ENCODE measurements around a stretch of chr10.

DNA sequence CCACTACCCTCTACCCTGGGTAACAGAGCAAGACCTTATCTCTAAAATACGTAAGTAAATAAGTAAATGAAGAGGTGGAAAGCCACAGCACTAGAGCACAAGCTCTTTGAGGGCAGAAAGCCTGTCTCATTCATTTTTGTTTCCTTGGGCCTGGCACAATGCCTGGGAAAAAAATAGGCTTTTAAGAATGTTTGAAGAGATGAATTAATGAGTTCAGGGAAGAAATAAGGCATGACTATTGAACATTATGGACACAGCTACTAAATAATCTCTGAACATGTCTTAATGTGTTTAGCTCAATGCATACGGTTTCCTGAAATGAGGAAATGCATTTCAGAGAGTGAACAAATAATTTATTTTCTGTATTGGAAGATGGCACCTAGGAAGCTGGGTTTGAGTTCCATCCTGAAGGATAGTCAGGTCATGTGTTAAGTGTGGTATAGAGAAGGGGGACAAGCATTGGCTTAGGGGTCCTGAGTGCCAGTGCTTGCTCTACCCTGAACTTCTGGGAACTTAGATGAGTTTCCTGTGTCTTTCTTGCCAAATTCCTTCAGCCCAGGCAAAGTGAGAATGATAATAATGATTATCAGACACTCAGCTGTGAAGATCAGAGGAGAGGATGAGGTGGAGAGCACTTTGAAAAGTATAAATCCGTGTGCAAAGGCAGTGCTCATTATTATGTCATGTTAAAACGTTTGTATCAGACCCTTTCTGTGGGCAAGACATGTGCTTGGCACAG is 411.7 kb downstream of the LRMDA start:
- PRO-cap: no peak

DNA sequence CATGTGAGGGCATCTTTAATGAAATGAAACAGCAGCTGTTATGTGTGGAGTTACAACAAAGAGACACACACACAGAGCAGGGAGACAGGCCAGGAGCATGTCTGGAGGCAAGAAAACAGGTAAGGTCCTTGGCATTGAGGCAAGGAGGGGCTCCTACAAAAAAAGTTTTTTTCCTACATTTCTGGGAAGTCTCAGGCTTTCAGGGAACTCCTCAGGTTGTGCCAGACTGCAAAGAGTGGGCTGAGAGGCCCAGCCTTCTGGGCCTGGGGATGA is 571.1 kb downstream of the LRMDA start:
- PRO-cap: no peak

- PRO-cap: no peak
Observed at GRCh38 chr10:76024567-76025261, 593.3 kb downstream of the LRMDA start.

DNA sequence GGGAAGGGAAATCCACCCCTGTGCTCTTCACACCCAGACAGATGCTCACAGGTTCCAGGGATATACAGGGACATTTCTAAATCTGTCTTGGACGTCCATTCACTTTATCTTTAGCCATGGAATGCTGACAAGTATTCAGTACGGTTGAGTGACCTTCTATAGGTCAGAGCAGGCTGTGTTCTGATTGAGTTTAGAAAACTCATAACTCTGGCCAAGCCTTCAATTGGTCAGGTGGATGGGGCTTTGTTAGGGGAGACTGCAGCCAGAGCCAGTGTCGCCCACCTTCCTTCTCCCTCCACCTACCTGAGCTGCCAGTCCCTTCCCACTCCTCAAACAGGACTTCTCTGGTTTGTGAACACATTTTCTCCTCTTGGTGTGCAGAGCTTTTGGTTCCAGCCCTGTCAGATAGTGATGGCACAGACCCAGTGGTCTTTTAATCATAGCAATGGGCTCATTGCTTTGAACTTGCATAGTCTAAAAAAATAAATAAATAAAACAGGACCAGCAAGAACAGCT is 1005.3 kb downstream of the LRMDA start:
- PRO-cap: no peak

DNA sequence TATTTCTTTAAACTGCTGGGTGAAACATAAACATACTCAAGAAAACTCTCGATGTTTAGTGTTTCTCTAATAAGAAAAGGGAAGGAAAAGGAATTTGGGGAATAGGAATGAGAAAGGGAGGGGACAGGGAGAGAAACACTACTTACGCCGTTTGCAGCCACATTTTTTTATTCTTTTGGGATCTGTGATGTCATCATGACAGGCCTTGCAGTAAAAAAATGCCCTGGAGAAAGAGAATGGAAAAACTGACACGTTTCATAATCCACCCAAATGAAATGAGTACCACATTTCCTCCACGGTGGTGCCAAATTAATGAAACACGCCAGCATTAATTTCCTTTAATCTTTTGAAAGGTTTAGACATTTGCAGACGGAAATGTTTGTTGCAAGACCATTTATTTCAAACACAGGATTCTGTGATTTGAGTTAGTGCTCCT is 625.8 kb downstream of the KCNMA1 start:
- PRO-cap: no peak

GRCh38 chr10:77037432-77037698 is 600.2 kb downstream of the KCNMA1 start:
- PRO-cap: no peak

- PRO-cap: no peak
Observed at GRCh38 chr10:77160488-77161209, 477.0 kb downstream of the KCNMA1 start.

DNA sequence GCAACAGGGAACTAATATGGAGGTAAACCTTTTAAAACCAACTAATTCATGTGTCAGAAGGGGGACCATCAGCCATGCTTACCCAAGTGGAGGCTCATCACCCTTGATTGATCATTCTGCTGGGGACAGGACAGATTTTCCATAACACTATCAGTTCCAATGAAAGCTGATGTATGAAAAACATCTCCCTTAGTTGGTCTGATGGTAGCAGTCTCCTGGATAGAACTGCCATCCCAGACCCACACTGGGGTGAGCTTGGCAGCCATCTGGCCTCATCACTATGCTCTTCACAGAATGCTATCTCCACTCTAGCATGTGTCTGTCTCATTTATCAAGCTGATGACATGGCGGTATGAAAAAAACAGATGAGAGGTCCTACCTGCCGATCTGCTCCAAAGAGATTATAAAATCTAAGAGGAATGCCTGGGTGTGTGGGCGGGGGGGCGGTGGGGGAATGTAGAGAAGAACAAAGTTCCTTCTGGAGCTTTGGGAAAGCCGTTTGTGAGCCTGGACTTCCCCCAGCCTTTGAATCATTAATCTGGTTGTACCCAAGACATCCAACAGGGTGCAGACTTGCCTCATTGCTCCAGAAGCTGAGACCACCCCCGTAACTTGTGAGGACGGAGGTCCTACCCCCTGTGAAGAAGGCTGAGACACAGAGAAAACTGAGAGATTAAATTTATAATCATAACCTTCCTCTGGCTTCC is 341.0 kb downstream of the KCNMA1 start:
- PRO-cap: no peak

- PRO-cap: no peak
Observed at GRCh38 chr10:77341385-77342068, 296.1 kb downstream of the KCNMA1 start.

- PRO-cap: no peak
Observed at GRCh38 chr10:77552101-77552636, 85.4 kb downstream of the KCNMA1 start.

DNA sequence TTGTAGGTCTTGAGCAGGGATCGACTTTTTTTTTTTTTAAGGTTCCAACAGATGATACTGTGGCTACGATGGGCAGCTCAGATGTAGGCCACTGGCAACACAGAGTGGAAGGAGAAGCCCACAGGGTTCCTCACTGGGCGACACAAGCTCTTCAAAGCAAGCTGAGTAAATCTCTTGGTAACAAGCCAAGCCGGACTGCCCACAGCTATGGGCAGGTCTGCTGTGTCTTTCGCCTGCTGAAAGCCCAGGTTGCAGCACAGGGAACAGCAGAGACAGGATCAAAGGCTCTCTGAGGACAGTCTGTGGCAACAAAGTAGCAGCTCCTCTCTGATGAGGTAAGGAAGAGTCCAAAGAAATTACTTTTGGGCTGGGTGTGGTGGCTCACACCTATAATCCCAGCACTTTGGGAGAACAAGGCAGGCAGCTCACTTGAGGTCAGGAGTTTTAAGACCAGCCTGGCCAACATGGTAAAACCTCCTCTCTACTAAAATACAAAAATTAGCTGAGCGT is 83.6 kb downstream of the KCNMA1 start:
- PRO-cap: no peak

GRCh38 chr10:77589340-77590389 is 47.9 kb downstream of the KCNMA1 start:
- PRO-cap: no peak

DNA sequence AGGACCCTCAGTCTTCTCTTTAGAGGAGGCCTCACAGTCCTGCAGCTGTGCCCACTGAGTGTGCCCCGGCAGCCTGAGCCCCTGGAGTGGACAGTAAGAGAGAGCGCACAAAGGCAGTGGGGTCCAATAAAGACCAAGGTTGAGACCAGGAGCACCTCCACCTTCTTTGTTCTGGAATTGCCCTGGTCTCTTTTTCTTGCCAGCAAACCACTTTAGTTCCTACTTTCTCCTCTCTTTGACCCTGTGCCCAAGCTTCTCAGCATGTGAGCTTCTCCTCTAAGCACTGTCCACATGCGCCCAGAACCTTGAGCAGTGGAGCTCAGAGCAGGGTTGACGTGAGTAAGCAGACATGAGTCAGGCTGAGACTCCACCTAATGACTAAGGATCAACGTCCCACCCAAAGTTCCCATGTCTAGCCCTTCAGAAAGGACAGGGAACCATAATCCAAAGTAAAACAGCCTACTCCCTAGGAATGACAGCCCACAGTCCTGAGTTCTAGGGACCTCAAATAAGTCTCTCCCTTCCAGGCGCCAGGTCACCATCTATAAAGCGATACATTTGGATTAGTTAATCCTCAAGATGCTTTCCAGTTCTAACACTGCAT is 44.7 kb downstream of the KCNMA1 start:
- PRO-cap: no peak

- PRO-cap: no peak
Observed at GRCh38 chr10:77638173-77638345, 451 bp upstream of the KCNMA1 start.

DNA sequence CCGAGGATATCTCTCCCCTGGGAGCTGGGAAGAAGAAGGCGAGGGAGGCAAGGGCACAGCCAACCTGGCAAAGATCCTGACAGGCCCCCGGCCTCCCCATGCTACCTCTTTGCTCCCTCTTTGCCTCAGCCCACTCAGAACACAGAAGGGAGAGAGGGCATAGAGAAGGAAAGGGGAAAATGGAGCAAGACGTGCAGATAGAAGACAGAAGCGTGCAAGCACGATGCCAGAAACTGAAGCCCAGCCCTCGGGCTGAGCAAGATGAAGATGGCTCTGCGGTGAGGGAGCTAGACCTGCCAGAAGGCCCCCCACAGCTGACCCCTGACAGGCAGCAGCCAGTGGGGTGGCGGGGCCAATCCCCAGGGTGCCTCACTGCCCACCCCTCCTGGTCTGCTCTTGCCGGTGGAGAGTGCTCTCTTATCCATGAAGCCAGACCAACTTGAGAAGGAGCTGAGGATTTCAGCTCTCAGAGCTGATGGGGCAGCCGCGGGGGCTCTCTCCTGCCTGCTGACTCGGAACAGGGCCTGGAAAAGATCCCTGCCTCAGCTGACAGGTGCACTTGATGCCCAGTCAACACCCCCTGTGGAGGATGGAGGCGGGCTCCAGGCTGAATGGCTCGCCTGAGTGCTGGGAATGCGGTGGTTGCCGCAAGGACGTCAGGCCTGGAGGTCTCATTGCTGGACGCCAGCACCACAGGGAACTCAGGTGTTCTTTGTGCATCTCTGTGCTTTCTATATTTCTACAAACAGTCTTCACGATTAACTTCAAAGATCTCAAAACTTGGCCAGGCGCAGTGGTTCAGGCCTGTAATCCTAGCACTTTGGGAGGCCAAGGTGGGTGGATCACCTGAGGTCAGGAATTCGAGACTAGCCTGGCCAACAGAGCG is 87.9 kb downstream of the DLG5 start:
- PRO-cap: no peak

- PRO-cap: no peak
Observed at GRCh38 chr10:77841668-77842582, 84.6 kb downstream of the DLG5 start.

- PRO-cap: no peak
Observed at GRCh38 chr10:77875316-77876170, 51.0 kb downstream of the DLG5 start.

GRCh38 chr10:78036981-78038107 is 3.7 kb downstream of the RPS24 start:
- PRO-cap: no peak

- PRO-cap: no peak
Observed at GRCh38 chr10:78775073-78775689, 293.6 kb upstream of the ZMIZ1 start.

- PRO-cap: no peak
Observed at GRCh38 chr10:79059737-79060259, 9.0 kb upstream of the ZMIZ1 start.